Tongue (tissue), 2 donors: Measurements from ENCODE around the genes ASB18 and MLPH.

DNA sequence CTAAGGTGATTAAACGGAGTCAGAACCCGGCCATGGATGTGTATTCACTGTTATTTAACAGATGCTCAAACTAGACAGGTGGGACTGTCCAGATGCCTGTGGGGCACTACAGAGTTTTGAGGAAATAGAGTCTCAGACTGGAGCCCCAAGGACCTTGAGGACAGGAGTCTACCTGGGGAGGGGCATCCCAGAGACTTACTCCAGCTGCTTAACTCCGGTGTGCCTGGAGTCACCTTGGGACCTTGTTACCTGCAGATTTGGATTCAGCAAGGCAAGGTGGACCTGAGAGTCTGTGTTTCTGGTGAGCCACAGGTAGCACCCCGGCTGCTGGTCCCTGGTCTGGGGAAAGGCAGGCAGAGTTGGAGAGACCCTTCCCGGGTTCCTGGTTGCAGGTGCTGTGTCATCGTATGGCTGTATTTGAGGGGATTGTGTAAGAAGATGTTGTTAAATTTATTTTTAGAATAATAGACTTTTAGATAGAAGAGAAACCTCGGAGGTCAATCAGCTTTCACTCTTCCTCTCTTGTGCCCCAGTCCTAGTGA is 102.4 kb downstream of the AGAP1 start:
- RAMPAGE, long total RNA: no peak

GRCh38 chr2:235748987-235749585 is 255.2 kb downstream of the AGAP1 start:
- RAMPAGE, long total RNA: no peak

GRCh38 chr2:235830715-235831408 is 337.0 kb downstream of the AGAP1 start:
- RAMPAGE, long total RNA: no peak

DNA sequence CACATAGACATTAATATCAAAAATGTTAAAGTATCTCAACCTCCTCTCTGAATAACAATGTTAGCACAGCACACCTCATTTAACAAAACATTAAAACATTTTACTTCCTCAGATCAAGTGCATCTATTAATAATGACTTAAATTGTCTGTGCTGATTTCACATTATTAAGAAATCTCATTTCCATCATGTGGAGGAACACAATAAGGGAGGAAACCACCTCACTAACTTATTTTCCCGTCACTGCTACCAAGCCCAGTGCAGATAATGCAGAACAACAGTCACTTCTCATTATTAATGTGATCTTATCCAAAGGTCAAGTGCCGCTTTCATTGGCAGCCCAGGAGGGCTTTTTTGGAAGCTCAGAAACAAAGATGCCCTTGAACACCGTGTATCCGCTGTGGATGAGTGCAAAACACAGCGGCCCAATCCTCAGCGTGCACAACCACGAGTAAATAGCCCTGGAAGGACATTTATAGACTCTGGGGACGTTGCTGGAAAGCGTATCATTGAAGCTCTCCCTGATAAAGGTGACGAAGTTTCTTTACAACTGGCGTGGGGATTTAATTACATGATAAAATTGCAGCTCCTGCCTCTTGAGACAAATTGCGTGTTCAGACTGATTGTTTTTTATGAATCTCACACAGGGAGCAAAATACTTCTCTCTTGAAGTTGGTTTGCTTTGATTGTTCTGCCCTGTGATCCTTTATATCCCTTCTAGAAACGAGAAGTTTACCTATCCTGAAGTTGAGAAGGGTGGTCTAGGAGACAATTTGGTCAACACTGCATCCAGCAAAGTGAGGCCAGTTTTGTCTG is 13.2 kb downstream of the ASB18 start:
- RAMPAGE, long total RNA: no peak

GRCh38 chr2:236264237-236264776 is at the start of gene ASB18:
Gene ASB18 (minus strand): TSS chr2:236264406.
- RAMPAGE, long total RNA: no peak

DNA sequence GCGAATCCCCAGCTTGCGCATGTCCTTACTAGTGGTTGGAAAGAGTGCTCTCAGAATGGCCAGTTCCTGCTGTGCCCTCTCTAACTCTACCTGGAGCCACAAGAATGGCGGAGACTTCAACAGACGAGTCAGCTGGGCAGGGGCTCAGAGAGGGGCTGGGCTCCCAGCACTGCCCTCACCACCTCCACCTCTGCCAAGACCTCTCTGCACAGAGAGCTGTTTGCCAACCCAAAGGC is 13.2 kb downstream of the ACKR3 start:
- RAMPAGE, long total RNA: no peak

GRCh38 chr2:236631353-236631988 is 61.8 kb downstream of the ACKR3 start:
- RAMPAGE, long total RNA: no peak

DNA sequence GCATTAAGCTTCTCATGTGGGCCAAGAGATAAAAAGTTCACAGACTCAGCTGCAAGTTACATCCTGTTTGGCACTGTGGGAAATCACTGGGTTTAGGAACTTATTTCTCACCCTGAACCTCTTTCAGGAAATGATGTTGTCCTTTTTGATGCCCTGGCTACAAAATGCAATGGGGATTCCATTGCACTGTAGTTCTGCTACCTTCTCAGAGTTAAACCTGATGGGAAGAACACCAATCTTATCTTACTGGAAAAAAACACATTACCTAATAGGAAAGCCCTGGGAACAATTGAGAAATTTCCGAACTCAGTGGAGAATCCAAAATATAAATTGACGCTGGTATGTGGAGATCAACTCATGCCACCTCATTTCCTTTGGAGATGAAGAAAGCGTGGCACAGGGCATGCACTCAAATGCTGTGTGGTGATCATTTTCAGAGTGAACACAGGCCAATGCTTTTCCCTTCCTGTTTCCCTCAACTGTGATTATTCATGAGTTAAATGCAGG is 252.0 kb upstream of the COPS8 start:
- RAMPAGE, long total RNA: no peak

DNA sequence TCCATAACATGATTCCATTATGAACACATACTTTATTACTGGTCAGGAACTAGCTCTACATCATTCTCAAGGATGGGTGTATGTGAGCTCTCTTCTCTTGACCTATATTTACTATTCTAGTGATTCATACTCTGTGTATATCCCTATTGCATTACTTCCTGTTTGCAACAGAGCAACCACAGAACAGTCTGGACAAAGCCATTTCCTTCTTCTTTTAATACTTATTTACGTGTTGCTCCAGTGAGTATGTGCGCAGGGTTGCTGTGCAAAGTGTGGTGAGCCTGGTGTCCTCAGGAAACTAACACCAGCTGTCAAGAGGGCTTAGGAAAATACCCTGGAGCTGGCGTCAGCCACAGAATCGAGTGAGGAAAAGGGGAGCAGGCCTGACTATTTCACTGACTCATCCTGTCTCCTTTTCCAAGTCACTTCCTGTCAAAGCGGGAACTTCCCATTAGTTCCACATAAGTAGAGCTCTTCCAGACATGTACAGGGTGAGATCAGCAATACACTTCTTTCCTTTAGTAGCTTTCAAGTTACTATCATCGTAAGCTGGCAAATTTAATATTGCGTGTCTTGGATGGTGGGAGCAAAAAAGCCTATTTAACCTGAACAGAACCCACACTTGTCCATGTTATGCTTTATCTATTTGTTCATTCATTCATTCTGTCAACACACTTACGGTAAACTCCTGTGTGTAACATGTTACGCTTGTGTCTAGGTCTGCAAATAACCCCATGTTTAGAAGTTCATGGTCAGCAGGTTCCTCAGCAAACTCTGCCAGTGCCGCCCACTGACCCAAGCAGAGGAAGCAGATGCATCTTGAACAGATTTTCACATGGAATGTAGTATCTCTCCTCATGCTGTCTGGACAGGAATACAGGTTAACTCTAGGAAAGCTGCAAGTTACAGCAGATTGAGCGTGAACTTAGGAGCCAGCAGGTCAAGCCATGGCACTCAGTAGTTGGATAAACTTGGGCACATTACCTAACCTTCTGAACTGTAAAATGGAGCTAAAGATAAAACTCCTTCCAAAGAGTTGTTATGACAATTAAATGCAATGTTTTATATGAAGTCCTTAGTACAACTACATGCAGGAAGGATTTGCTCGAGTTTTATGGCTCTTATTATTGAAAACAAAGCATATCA is 213.9 kb upstream of the COPS8 start:
- RAMPAGE, long total RNA: no peak

DNA sequence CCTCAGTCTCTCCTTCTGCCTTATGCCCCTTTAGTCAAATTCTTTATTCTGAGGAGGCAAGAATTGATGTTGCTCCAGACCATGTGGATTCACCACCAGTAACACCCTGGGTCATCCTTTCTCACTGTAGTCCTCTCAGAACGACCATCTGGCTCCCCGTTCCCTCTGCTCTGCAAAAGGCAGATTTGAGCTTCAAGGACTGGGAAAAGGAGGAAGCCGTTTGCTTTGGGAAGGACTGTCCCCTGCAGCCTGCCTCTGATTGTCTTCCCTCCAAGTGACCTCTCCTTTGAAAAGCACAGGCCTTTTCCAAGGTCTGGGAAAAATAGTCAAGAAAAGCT is 130.2 kb upstream of the COPS8 start:
- RAMPAGE, long total RNA: no peak

DNA sequence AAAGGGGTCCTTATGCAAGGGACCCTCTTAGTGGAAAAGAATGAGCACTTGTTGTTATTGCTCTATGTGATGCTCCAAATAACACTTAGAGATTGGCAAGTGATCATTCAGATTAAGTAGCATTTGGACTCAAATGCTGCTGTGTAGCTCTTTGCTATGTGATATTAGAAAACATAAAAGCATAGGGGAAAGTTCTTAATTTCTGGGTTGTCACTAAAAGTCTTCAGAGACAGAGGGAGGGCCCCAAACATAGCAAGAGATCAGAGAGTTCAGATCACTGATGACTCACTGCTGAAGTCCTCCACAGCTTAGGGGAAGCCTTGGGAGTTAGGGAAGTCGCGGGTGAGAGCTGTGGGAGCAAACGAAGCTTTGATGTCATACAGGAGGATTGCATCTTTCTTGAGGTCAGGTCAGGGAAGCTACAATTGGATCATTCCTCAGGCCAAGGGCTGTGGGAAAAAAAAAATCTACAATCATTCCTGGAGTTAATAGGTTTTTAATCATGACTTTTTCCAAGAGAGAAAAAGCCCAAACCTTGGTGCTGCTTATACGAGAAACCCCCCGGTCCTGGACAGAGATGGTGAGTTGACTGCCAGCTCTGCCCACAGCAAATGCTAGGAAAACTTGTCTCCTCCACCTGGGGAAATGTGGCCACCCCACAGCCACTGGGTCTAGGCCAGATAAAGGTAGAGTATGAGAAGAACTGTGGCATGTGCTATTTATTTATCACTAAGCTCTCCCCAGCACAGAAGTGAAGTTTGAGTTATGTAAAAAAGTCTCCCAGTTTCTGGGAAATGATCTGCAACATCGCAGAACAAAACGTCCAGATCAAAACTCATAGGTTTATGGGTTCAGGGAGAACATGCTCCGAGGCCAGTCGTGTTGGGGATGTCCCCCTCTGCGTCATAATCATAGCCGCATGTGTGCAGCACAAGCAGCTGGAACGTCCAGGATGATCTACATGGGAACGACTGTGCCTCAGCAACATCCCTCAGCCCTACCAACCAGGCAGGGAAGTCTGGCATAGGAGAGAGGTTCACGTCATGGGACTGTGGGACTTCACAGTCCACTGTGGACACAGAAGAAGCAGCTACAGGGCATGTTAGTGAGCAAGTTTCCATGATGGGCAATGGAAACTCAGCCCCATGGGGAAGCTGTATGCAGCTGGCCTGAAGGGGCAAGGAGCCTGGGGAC is 96.4 kb downstream of the COPS8 start:
- RAMPAGE, long total RNA: no peak

GRCh38 chr2:237254496-237255021 is 159.4 kb downstream of the COL6A3 start:
- RAMPAGE, long total RNA: no peak

- RAMPAGE, long total RNA: no peak
Measured at GRCh38 chr2:237296865-237297323, 117.1 kb downstream of the COL6A3 start.

- RAMPAGE, long total RNA: no peak
Measured at GRCh38 chr2:237310349-237310655, 103.7 kb downstream of the COL6A3 start.

DNA sequence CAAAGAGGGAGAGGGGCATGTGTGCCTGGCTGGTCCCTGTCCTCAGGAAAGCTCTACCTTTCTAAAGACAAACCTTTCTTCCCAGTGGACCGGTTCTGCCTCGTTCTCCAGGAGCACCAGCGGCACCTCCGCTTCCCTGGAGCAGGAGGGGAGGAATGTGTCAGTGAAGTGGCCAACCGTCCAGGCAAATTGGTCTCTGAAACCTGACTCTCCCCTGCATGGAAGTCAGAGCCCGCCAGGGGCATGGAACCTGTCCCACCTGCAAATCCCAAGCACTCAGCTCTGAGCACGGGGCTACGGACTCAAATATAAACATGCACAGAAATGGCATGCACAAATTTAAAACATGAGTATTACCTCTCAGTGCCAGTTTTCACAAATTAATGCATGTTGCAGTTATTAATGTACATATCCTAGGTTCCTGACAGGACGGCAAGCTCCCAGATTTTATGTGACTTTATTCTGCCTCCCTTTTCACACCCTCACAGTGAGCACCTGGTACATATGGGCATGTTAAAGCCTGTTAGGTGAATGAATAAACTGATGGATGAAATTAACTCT is 62.8 kb downstream of the COL6A3 start:
- RAMPAGE, long total RNA: no peak

DNA sequence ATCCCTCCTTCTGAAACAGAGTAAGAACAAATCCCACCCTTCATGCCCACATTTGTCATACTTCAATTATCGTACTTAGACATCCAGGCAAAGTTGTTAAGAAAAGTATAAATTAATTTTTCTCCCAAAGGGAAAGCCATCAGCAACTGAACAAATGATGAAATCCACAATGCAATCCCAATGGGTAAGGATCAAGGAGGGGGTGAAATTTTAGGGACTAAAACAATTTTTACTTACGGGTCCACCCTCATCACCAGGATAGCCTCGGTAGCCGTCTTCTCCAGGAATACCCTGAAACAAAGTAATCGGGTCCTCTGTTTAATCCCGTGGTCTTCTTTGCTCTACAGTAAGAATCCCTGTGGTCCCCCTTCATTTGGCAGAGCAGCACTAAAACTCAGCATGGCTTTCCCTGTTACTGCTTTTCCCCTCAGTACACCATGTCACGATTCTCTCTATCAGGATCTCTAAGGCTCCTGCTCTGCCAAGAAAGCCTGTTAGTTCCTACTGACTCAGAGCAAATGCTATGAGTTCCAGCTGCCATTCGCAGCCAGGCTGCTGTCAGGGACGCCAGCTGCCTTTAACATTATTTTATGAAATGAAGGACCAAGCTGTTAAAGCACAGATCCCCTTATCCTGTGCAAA is 53.0 kb downstream of the COL6A3 start:
- RAMPAGE, long total RNA: no peak

- RAMPAGE, long total RNA: no peak
Measured at GRCh38 chr2:237371670-237372164, 42.2 kb downstream of the COL6A3 start.

- RAMPAGE, long total RNA: no peak
Measured at GRCh38 chr2:237405340-237405814, 8.6 kb downstream of the COL6A3 start.

GRCh38 chr2:237487007-237488245 is at the start of gene MLPH:
Gene MLPH (plus strand): TSS chr2:237487251.
- RAMPAGE, long total RNA: start-site peak on the plus strand at chr2:237487245-237487277, 12 and 16 reads in 2 replicates

DNA sequence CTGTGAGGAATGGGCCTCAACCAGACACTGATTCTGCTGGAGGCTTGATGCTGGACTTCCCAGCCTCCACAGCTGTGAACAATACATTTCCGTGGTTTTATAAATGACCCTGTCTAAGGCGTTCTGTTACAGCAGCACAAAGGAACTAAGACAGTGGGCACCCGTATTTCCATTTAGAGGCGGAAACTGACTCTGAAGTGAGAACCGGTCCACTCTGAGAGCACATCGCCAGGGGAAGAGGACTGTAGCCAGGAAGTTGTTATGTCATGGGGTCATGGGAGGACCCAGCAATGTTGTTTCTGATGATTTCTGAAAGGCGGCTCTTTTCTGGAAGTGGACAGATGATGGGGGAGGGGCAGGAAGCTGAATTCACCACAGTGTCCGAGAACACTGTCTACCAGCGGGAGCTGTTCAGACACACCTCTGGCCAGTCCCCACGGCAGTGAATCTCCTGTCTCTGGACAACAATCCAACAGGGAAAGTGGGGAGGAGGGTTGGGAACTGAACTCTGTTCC is 2.2 kb upstream of the LRRFIP1 start:
- RAMPAGE, long total RNA: no peak